ENCODE measurements around a stretch of chr15.

DNA sequence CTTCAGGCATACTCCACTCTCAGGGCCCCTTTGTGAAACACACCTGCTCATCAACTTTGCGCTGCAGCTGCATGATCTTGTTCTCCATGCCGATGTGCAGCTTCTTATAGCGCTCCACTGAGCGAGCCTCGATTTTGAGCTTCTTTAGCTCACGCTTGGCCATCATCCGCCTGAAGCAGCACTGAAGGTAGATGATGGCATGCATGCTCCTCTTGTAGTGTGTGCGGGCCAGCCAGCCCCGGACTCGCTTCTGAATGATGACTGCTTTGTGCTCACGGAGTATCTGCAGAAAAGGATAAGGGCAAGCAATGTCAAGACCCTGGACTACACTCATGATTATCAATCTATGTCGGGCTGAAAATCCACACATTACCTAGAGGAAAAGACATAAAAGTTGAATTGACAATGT, 76.5 kb upstream of the MYO5C start:
- PRO-cap: no peak

DNA sequence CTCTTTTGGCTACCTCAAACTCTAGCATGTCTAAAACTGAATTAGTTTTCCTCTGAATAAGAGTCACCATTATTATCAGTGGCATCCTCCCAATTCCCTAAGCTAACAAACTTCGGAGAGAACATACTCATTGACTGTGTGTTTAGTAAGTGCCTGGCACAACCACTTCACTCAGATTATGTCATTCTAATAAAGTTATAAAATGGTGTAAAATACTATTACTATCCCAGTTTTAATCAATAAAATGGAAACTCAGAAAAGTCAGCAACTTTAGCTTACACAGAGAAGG, 21.8 kb downstream of the ATOSA start:
- PRO-cap: no peak

- PRO-cap: bidirectional peak, plus-strand start at chr15:52678020, minus-strand start at chr15:52677716
Measured at GRCh38 chr15:52677964-52678107, 1.4 kb downstream of the ATOSA start.

GRCh38 chr15:52727868-52728337, 48.7 kb upstream of the ATOSA start:
- PRO-cap: no peak

DNA sequence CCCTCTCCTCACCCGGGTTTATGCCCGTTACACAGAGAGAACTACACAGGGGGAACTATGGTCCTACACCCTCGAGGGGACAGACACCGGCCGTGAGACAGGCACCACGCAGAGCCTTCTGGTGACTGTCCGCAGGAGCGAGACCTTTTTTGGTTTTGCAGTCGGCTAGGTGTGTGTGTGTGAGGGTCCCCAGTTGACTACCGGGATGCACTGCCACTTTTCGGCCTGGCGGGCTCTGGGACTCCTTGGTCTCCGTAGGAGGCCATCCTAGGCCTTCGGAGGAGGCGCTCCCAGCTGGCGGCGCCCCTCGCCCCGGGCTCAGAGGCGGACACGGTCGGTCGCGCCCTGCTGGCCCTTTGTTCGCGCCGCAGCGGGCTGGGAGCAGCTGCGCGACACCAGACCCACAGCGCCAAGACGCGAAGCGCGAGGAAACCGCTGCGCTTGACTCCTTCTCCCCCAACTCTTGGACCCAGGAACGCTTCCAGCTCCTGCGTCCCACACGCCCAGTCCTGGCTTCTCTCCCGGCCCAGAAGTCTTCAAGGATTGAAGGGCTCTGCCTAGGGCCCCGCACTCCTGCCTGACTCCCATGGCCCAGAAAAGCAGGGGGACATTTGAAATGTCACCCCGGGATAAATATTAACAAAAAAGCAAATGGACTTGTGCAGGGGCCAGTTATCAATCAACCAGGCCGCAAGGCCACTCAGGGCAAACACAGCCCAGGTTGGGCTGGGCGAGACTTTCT, 5.4 kb downstream of the ONECUT1 start:
- PRO-cap: no peak

GRCh38 chr15:53437961-53438507, 321.4 kb downstream of the WDR72 start:
- PRO-cap: no peak

GRCh38 chr15:53455366-53455628, 304.2 kb downstream of the WDR72 start:
- PRO-cap: no peak

DNA sequence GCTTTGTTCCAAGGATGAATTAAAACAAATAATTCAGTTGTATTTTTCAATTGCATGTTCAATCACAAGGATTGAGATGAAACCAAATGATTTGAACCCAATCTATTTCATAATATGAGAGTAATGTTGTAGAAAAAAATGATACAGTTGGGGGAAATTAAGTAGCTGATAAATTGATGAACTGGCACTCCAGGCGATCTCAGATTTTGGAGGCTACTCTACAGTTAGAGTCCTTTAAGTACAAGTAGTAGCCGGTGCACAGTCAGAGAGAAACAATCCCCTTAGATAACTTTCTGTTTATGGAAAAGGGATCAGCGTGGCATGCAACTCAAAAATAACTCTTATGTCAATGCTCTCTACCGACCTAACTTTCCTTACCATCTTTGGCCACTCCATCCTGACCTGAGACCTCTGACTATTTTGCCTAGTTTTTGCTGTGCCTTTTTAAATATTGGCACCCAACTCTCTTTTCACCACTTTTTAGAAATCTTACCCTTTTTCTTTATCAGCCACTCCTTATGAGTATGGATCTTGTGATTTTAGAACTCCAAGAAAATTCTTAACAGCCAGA, 299.6 kb downstream of the UNC13C start:
- PRO-cap: no peak

DNA sequence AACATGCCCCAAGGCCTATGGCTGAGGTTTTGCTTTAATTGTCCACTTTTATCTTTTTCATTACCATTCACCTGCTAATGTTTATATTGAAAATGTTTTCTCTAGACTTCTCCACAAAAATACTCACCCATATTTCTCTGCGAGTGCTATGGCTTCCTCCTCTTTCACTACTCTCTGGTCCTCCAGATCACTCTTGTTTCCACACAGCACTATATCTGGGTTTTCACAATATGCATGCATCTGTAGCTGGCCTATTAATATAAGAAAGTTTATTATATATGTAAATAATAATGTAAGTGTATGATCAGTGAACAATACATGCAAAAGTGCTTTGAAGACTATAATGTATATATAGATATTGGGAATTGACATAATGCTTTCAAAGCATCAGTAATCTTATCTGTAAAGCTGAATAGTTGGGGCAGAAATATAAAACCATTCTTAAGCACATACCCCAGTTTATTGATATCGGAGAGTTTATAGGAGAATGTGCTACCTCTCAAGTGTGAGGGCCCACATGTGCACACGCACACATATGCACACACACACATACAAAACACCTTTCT, 27.1 kb upstream of the RSL24D1 start:
- PRO-cap: no peak

- PRO-cap: unidirectional peak, plus-strand start at chr15:55267851
Measured at GRCh38 chr15:55267230-55268124, 22.1 kb downstream of the RAB27A start.

DNA sequence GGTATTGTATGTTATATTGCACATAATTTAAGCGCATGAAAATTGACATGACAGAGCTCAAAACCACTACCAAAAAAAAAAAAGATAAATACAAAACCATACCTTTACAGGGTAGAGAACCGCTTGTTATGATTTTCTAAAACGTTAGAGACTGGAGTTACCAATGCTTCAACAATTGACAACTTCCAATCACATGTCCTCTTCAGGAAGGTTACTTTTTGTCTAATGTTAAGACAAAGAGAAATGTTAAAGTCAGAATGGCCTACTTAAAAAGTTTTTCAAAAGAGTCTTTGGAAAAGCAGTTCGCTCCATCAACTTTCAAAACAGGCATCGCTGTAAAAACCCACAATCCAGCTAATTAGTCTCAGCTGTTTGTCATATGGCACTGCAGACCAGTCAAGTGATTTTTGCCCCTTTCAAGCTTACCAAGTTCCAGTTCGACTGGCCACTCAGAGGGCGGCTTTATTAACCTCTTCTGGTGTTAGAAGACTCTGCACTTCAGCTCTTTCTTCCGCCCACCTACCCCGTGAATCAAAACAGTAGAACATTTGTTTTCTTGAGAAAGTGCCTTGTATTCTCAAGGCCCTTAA, 19.5 kb downstream of the RAB27A start:
- PRO-cap: no peak

DNA sequence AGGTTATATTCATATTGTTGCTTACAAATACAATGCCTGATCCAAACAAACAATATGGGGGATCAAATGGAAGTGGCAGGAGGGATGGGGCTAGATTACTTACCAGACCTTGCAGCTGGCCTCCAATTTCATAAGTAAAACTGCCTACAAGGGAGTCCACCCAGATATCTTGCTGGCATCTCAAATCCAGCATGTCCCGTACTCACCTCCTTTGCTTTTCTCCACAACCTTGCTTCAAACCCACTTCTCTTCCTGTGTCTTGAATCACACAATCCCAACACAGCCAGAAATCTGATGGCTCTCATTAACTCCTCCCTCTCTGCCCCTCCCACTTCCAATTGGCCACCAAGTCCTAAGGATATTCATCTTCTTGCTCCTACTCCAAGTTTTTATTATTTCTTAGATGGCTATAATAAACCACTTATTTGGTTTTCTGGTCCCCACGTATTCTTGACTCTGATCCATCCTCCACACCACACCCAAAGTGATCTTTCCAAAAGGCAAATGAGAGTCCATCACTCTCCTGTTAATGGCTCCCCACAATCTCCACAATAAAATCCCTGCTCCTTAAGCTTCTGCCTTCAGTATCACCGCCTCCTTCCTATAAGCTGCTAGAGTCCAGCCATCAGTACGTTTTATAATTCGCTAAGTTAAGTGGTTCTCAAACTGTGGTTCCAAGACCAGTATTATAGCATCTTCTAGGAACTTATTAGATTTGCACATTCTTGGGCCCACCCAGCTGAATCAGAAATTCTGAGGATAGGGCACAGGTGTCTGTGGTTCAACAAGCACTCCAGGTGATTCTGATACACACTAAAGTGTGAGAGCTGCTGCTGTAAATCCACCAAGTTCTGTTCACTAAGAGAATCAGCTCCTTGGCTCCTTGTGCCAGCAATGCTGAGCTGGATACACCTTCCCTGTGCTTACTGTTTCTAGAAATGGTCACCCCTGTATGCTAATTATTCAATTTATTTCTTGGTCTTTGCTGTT, 18.7 kb downstream of the RAB27A start:
- PRO-cap: no peak

DNA sequence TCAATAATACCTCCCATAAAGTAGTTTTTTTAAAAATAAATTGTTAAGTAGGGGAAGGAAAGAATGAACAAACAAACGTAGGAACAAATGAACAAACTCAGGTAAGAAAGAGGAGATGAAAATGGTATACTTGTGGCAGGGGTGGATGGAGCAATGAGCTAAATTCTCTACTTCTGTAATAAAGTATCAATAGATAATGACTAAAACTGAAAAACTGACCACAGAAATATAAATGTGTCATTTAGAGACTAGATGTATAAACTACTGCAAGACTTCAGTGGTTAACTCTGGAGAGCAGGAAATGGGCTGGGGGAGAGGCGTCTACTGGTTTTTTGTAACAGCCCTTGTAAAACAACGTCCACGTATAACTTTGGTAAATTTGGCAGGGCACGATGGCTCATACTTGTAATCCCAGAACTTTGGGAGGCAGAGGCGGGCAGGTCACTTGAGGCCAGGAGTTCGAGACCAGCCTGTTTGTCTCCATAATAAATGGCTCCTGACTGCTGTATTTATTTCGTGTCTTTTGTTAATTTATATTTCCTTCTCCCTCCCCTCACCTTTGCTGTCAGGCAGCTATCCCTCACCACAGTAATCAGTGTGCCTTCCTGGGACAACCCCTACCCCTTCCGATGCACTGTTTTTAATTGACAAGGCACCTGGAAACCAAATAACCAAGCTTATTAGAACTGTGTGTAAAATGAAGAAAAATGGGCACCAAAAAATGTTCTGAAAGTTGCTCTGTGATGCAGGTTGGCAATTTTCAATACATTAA, 12.4 kb downstream of the RAB27A start:
- PRO-cap: no peak

- PRO-cap: no peak
Measured at GRCh38 chr15:55367560-55367829, 40.7 kb downstream of the CCPG1 start.

GRCh38 chr15:55544735-55545434, 36.9 kb upstream of the DNAAF4 start:
- PRO-cap: no peak

GRCh38 chr15:56019181-56019388, 25.7 kb upstream of the NEDD4 start:
- PRO-cap: no peak

GRCh38 chr15:56099185-56099677, 105.8 kb upstream of the NEDD4 start:
- PRO-cap: no peak

GRCh38 chr15:56122744-56123473, 120.8 kb downstream of the RFX7 start:
- PRO-cap: no peak

DNA sequence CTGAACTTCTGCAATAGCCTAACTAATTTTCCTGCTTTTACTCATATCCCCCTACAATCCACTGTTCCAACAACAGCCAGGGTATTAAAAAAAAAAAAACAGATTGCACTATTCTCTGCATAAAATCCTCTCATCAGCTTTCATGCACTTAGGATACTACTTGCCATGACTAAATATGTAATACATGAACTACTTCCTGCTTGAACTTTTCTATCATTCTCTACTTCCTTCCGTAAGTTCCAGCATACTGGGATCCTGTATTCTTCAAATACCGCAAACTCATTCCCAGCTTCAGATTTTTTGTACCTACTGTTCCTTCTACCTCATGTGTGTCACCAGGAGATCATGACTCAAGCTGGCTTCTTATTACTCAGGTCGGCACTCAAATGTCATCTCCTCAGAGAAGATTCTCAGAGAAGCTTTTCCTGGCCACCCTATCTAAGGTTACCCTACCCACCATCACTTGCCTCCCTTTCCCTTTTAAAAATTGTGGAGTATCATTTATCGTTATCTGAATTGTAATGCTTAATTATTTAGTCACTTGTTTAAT, 66.8 kb downstream of the RFX7 start:
- PRO-cap: no peak

DNA sequence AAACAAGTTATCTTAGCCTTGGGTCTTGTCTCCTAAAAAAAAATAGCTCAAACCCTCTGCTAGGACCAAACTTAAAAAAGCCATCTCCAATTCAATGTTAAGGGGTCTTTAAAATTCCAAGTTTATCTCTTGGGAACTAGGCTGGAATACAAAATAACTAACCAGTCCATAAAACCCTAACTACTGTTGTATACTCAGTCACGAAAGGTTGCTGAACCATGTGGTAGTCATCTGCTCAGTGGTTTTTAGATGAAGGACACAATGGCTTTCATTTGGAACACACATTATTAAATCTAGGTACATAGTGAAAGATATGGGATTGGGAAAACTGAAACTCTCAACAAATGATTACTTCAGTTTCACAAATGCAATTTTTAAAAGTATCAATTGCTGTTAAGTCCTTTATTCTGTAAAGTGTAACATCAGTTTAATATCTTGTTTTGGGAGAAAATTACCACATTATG, 13.6 kb downstream of the RFX7 start:
- PRO-cap: no peak